Measurements from ENCODE around the gene CREM.

GRCh38 chr10:34675356-34676353 is 139.4 kb downstream of the PARD3 start:
- PRO-cap: no peak

GRCh38 chr10:34743698-34744381 is 71.3 kb downstream of the PARD3 start:
- PRO-cap: no peak

DNA sequence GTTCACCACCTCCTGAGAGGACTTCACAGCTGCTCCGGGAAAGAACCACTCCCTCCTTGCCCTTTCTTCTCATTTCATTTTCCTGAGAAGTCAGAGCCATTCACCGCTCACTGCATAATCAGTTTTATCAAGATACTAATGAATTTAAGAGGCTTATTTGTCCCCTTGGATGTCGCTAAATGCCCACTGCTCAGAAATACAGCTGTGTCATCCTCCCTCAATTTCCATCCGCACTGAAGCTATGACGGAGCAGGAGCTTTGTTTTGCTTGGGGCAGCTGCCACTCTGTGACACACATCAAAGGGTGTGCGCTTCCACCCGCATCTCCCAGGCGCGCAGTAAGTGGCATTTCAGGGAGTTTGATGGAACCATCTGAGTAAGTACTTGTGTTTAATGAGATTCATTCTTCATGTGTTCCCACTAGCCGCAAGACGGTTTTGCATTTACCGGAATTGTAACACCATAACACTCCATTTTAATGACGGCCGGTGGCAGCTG is 103.7 kb upstream of the PARD3 start:
- PRO-cap: no peak

DNA sequence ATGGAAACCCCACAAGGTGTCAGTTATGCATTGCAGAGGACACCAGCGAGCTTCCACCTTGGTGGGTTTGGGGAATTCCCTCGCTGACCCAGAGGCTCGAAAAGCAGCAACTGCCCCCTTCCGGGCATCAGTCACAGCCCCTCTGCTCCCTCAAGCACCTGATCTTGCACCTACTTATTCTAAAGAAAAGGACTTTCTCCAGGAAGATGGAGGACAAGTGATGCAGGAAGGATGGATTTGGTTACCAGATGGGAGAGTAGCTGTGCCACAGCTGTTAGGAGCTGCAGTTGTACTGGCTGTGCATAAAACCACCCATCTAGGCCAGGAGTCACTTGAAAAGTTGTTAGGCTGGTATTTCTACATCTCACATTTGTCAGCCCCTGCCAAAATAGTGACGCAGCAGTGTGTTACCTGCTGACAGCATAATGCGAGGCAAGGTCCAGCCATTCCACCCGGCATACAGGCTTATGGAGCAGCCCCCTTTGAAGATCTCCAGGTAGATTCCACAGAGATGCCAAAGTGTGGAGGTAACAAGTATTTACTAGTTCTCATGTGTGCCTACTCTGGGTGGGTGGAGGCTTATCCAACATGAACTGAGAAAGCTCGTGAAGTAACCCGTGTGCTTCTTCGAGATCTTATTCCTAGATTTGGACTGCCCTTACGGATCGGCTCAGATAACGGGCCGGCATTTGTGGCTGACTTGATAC is 116.4 kb downstream of the CUL2 start:
- PRO-cap: no peak

GRCh38 chr10:35126174-35127362 is at the start of gene CREM:
CREM (plus strand) TSS chr10:35126846.
- PRO-cap: bidirectional peak, plus-strand start at chr10:35126846, minus-strand start at chr10:35126656; bidirectional peak, plus-strand start at chr10:35127227, minus-strand start at chr10:35127152

DNA sequence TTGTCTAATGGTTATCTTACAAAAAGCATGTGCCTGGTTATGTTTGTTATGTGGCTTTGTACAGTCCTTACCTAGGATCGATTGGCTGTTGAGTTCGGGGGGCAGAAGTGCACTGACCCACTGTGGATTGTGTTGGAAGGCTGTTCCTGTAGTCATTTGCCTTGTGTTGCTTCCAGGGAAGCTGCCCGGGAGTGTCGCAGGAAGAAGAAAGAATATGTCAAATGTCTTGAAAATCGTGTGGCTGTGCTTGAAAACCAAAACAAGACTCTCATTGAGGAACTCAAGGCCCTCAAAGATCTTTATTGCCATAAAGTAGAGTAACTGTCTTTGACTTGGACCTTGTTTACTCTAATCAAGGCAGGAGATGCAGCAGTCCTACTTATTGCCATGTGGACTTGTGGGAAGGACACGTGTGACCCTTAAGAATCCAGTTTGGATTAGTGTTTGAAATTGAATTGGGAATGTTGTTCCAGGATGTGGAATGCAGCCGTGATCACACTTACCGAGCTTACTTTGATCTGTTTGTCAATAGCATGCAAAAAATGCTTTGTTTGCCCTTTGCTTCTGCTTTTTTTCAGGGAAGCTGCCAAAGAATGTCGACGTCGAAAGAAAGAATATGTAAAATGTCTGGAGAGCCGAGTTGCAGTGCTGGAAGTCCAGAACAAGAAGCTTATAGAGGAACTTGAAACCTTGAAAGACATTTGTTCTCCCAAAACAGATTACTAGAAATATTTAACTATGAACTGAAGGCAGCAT is 84.6 kb downstream of the CREM start:
- PRO-cap: no peak

- PRO-cap: unidirectional peak, plus-strand start at chr10:35216801
Measured at GRCh38 chr10:35216419-35217136, 89.9 kb downstream of the CREM start.

DNA sequence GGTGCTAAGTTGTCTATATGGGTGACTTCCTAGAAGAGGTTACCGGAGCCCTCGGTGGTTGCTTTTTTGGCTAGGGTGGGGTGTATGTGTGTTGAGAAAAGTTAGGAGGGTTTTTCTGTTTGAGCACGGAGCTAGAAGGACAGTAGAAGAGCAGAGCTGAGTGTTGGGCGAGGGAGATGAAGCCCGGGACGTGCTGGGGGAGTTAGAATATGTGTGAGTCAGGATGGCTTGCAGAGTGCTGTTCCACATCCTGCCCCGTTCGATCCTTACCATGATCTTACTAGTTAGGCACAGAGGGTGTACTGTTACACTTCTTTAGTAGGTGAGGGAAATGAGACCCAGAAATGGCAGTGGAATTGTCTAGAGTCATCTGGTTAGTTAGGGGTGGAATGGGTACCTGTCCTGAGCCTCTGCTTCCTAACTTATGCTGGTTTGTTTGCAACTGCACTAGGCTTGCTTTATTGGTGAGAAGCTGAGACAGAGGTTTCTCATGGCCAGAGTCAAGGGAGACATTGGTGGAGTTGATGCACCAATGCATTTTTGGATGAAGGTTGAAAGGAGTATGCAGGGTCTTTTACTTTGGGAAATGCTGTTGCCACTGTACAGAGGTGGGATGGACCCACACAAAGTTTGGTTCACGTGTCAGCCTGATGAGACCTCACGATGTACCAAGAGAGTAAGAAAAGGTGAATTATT is 42.3 kb downstream of the CCNY start:
- PRO-cap: no peak

DNA sequence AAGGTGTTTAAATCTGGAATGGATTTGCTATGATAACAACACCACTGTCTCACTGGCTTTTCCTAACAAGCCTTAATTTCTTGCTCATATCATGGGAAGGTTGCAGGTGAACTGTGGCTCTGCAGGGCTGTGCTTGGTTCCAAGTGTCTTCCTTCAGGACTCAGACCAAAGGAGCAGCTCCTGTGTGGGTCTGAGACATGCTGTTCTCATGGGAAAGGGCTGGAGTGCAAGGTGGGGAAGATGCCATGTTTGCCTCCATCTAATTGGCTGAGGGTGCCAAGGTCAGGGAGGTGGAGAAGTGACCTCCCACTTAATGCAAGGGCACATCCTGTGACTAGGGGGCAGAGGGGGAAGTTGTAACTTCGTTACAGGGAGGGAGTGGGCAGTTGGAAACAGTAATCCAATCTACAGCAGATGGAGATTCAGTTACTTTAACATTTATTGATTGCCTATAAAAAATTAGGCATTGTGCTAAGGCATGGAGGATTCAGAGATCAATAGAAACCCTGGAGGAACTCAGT is 75.6 kb downstream of the CCNY start:
- PRO-cap: no peak

GRCh38 chr10:35449237-35450096 is 113.2 kb downstream of the CCNY start:
- PRO-cap: no peak

DNA sequence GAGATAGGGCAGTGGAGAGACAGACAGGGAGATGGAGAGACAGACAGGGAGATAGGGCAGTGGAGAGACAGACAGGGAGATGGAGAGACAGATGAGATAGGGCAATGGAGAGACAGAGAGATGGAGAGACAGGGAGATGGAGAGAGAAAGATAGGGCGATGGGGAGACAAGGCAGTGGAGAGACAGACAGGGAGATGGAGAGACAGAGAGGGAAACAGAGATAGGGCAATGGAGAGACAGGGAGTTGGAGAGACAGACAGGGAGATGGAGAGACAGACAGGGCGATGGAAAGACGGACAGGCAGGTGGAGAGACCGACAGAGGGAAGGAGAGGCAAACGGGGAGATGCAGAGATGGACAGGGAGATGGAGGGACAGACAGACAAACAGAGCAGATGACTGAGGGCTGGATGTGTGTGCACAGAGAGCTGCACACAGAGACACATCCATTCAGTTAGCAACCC is 133.7 kb downstream of the CCNY start:
- PRO-cap: no peak

DNA sequence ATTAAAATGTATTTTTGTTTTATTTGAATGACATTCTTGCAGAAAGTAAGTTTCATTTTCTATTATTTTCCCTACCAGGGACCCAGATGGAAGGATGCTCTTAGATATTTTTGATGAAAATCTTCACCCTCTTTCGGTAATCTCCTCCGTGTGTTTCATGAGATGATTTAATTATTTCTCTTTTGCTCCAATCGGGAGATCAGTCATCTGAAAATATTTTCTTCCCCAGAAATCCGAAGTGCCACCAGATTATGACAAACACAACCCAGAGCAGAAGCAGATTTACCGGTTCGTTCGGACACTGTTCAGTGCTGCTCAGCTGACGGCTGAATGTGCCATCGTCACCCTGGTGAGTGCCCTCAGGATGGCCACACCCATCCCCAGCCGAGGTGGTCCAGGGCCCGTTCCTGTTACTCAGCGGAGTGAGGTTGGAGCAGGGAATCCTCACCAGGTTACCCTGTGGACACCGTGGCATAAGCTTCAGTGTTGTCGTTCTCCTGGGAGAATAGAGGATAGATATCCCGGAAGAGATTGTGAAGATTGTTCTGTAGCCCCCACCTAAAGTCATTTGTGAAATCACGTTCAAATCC is 75.2 kb upstream of the GJD4 start:
- PRO-cap: no peak

- PRO-cap: no peak
Measured at GRCh38 chr10:36349745-36350121, 707.6 kb upstream of the FZD8 start.

- PRO-cap: no peak
Measured at GRCh38 chr10:36647550-36647985, 477.8 kb upstream of the ANKRD30A start.

DNA sequence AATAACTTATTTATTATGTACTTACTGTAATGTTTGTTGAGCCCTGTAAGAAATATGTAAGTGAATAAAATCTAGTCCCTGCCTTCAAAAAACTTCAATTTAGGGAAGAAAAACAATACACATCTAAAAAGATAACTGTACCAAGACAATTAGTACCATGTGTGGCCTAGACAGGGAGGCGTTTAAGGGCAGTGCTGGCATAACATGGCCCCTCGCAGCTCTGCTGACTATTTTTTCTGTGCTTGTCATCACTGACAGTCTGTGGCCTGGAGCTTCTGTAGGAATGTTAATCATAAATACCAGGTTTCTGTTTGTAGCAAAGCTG is 277.0 kb downstream of the ANKRD30A start:
- PRO-cap: no peak

- PRO-cap: no peak
Measured at GRCh38 chr10:38016743-38017159, 6.3 kb downstream of the ZNF33A start.

- PRO-cap: no peak
Measured at GRCh38 chr10:42520354-42520822, 118.0 kb downstream of the ZNF33B start.

- PRO-cap: no peak
Measured at GRCh38 chr10:42537970-42538577, 100.3 kb downstream of the ZNF33B start.

DNA sequence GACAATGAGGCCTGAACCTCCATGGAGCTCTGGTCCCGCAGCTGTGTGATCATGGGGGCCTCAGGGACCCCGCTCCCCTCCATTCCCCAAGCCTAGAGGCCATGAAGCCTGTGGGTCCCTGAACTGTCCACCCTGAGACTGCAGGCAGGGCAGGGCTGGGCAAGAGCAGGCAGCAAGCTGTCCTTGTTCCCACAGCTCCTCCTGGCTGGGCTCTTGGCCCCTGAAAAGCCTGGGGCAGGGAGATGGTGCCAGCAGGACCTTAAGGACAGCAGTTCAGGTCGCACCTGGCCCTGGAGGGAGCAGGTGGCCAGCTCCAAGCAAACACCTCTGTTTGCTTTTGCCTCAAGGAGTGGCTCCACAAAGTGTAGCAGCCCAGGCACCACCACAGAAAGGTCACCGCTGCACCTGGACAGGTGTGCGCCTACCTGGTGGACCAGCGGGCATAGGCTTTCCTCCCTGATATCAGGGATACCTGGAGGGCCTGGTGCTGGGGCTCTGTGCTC is 5.2 kb downstream of the RET start:
- PRO-cap: bidirectional peak, plus-strand start at position 276 of the sequence, minus-strand start at position 286 of the sequence

DNA sequence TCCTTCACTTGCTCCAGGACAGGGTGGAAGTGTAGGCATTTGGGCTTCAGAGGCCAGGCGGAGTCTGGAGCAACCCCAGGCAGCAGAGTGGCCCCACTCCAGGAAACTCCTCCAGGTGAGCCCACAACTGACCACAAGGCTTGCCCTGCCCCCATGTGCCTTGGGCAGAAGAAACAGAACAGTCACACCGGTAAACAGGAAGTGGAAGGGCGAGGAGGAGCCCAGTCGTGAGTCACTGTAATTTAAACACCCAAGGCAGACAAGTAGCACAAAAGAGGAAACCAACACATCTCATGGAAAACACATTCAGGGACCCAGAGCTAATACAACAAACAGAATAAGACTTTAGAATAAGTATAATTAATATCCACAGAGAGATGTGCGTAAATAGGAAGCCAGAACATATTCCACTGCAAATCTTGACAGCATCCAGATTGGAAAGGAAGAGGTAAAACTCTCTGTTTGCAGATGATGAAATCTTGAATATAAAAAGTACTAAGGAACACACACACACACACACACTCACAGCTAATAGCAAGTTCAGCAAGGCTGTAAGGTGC is 20.5 kb upstream of the RASGEF1A start:
- PRO-cap: bidirectional peak, plus-strand start at position 271 of the sequence, minus-strand start at position 89 of the sequence

Data from bronchus (tissue), 1 donor.